Mesenchymal stem cell of adipose (primary cell): Measurements from ENCODE around the gene FKBP9.

GRCh38 chr7:30814521-30815599, 43.6 kb downstream of the MINDY4 start:
- CAGE, long polyA plus RNA = no peak

GRCh38 chr7:30816203-30816599, 45.0 kb downstream of the MINDY4 start:
- CAGE, long polyA plus RNA = no peak

- CAGE, long polyA plus RNA = no peak
These were observed 20.0 kb downstream of the AQP1 start for GRCh38 chr7:30931595-30932112.

GRCh38 chr7:32891976-32892461, 459 bp upstream of the KBTBD2 start:
- CAGE, long polyA plus RNA = no peak

- CAGE, long polyA plus RNA = no peak
These were observed at the start of gene FKBP9 for GRCh38 chr7:32957108-32957714. FKBP9 (plus strand) TSS chr7:32957440.

- CAGE, long polyA plus RNA = no peak
These were observed 7.5 kb upstream of the NT5C3A start for GRCh38 chr7:33070159-33070484.

GRCh38 chr7:34652612-34653350, 5.2 kb upstream of the NPSR1 start:
- CAGE, long polyA plus RNA = no peak

DNA sequence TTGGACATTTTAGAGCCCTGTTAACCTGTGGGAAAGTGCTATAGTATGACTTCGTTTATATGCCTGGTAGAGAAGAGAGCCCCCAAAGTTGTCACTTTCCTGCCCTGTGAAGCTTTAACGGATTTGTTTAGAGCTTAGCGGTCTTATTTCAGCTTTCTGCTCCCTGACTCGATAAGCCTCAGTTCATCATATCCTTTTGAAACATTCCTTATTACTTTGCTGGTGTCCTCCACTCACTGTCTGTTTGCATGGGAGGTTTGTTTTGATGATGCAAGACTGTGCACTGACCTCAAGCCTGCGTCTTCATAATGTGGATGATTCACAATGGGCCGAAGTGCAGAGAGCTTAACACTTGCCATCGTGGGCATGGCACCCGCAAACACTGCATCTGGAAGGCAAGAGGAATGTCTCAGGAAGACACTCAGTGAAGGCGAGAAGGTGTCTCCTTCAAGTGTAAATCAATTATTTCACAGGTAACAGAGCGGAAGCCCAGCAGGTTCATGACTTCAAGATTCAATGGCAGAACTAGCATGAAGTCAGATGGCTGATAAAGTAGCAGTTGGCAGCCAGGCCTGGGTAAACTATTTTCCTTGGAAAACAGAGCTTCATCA, 98.2 kb downstream of the DPY19L1 start:
- CAGE, long polyA plus RNA = no peak

DNA sequence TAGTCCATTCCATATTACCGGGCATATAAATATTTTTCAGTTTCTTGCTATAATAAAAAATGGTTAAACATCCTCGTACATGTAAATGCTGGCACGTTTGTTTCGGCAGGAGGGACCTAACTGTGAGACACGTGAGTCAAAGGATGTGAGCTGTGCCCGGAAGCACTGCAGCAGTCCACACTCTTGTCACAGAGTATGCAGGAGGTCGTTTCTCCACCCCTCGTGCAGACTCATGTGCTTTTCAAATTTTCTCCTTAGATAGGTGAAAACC, 45.4 kb downstream of the DPY19L1 start:
- CAGE, long polyA plus RNA = no peak

- CAGE, long polyA plus RNA = no peak
These were observed 1.1 kb downstream of the DPY19L1 start for GRCh38 chr7:35036149-35036601.

- CAGE, long polyA plus RNA = no peak
These were observed 67.9 kb downstream of the TBX20 start for GRCh38 chr7:35185570-35186745.

- CAGE, long polyA plus RNA = no peak
These were observed 769 bp upstream of the TBX20 start for GRCh38 chr7:35254632-35255106.

DNA sequence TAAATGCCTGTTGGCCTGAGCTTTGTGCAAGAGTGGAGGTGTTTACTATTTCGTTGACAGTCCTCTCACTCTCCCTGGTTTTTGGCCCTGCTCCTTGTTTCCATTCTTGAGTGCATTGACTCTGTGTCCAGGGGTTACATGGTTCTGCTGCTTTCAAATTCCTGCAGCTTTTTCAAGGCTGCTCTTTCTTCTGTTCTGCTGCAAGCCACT, 59.7 kb upstream of the TBX20 start:
- CAGE, long polyA plus RNA = no peak

- CAGE, long polyA plus RNA = no peak
These were observed 165.0 kb upstream of the TBX20 start for GRCh38 chr7:35418754-35419396.

GRCh38 chr7:35633410-35633983, 61.4 kb downstream of the HERPUD2 start:
- CAGE, long polyA plus RNA = no peak

DNA sequence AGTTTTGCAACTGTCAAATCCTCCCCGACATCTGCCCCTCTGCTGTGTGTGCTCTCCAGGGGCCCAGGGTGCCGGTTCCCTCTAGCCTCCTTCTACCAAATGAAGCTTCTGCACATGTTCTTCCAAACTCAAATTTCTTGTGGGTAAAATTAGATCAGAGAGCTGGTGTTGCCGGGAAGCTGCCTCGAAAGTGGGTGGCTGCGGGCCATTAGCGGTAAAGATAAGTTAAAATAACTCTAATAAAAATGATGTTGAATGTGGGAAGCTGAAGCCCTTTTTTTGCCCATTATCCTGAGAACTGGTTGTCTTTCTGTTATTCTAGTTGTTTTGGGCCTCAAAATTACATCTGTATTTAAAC, 37.0 kb upstream of the EEPD1 start:
- CAGE, long polyA plus RNA = no peak

DNA sequence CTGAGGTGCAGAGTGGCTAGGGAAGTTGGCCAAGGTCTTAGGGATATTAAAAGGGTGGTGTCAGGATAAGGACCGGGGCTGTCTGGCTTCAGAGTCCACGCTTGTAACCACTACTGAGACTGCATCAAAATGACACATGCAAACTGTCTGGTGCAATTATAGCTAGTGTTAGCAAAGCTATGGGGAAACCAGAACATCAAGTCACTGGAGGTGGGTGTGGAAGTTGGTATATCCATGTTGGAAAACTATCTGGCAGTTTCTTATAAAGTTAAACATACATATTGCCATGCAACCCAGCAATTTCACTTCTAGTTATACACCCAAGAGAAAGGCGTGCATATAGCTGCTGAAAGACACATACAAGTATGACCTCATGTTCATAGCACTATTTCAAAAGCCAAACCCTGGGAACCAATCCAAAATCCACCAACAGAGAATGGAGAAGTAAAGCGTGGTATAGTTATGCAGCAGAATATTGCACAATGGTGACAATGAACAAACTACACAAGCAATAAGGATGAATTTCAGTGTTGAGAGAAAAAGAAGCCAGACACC, 33.9 kb upstream of the EEPD1 start:
- CAGE, long polyA plus RNA = no peak

- CAGE, long polyA plus RNA = no peak
These were observed 22.8 kb downstream of the EEPD1 start for GRCh38 chr7:36175794-36176399.

- CAGE, long polyA plus RNA = no peak
These were observed 65.0 kb downstream of the MATCAP2 start for GRCh38 chr7:36301879-36302645.

- CAGE, long polyA plus RNA = no peak
These were observed 124.5 kb downstream of the AOAH start for GRCh38 chr7:36599665-36600361.